ENCODE measurements around the genes SMIM44, CACTIN and EEF2.

- RRBS = no CpG with 5 or more reads among the region's 10 CpGs
These were observed 1.1 kb upstream of the NFIC start for GRCh38 chr19:3365062-3365842.

DNA sequence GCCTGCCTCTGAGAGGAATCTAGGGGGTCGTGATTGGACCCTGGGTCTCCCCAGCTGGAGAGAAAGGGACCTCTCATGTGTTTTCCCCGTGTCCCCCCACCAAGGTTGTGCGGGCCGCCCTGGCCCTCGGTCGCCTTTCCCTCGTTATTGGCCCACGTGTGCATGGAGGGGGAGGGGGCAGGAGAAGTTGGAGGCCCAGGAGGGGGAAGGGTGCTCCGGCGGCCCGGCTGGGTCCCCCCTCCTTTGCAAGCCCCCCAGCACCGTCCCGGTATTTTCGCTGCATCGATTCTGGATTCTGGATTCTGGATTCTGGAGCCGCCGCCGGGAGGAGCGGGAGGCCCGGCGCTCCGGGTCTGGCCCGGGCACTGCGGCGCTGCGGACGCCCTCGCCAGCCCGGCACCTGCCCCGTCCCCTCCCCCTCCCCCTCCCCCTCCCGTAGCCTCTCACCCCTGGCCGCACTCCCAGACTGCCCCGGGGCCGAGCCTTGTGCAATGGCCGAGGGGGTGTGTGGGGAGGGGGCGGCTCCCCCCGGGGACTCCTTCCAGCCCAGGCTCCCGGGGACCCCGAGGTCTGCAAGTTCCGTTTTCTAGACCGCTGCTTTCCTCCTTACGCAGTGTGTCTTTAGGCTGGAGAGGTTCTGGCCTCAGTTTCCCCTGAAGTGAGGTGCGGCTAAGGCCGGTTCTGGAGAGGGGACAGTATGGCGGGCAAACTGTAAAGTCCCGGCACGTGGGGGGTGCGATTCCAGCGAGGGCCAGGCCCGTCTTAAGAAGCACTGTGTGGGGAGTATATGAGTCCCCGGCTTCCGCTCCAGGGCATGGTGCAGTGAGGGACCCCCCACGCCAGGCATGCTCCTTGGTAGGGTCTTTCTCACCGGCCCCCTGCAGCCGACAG is 926 bp downstream of the NFIC start:
- RRBS = 9% methylated on average over 25 of the region's 55 CpGs

- RRBS = 89% methylated on average over 13 of the region's 71 CpGs
These were observed 15.5 kb downstream of the NFIC start for GRCh38 chr19:3381600-3382629.

GRCh38 chr19:3478313-3479494 is 1.6 kb downstream of the SMIM24 start:
- RRBS = 33% methylated on average over 6 of the region's 34 CpGs

DNA sequence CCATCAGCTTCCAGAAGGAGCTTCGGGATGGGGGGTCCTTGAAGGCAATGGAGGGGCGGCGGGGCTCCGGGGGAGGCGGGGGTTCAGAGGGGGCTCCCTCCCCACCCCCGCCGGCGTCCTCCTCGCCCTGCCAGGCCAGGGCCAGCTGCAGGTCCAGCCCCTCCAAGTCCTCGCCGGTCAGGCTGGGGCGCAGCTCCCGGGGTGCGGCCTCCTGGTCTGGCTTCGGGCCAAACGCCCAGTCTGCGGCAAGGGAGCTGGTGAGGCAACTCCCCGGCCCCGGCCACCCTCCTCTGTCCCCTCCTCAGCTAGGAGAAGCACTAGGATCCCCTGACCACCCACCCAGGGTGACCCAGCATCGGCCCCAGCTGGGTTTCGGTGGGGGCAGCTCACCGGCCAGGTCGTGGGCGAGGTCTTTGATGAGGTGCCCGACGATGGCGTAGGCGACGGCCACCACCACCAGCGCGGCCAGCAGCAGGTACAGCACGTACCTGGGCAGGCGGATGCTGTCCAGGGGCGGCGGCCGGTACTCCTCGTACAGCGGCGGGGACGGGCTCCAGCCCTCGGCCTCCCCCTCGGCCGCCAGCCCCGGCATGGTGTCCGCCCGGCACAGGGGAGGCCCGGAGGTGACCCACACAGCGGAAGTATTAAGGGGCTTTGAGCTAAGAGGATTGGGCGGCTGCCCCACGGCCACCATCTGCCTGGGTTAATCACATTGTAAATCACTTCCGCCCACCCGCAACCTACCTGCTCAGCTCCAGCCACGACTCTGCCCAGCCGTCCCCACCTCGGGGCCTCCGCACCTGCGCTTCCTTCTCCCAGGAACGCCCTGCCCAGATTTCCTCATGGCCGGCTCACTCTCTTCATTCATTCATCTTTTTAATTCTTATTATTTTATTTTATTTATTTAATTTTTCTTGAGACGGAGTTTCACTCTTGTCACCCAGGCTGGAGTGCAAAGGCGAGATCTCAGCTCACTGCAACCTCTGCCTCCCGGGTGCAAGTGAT is at the start of gene SMIM44:
Gene SMIM44 (minus strand): TSS at position 630 of the 1,005 bp plus-strand sequence.
- RRBS = 27% methylated on average over 24 of the region's 62 CpGs

GRCh38 chr19:3552746-3553494 is 4.5 kb downstream of the MFSD12 start:
- RRBS = no CpG with 5 or more reads among the region's 16 CpGs

DNA sequence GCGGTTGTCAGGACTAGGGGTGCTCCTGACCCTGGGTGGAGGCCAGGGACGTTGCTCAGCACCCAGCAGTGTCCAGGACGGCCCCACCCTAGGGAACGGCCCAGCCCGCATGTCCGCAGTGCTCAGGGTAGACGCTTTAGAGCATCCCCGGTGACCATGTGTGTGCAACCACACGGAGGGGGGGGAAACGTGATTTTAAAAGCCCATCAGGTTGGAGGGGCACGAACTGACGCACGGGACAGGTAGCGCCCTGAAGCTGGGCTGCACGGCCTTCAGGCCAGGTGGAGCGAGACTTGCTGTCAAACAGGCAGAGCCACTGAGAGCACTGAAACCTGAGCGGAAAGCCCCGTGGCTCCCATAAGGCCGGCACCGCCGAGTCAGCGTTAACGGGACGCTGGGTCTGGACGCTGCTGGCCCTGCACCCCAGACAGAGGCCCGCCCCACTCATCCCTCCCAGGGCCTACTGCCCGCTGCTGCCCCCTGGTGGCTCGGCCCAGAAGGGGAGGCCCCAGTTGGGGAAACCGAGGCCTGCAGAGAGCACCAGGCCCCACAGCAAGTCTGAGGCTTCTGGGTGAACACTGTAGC is 8.2 kb downstream of the CACTIN start:
- RRBS = no CpG with 5 or more reads among the region's 29 CpGs

- RRBS = 1% methylated on average over 22 of the region's 72 CpGs
These were observed at the start of gene CACTIN for GRCh38 chr19:3626563-3627363. Gene CACTIN (minus strand): TSS chr19:3626790.

GRCh38 chr19:3653072-3653685 is 26.6 kb upstream of the CACTIN start:
- RRBS = no CpG with 5 or more reads among the region's 34 CpGs

GRCh38 chr19:3669725-3669958 is 30.6 kb downstream of the PIP5K1C start:
- RRBS = 82% methylated on average over 9 of the region's 14 CpGs

DNA sequence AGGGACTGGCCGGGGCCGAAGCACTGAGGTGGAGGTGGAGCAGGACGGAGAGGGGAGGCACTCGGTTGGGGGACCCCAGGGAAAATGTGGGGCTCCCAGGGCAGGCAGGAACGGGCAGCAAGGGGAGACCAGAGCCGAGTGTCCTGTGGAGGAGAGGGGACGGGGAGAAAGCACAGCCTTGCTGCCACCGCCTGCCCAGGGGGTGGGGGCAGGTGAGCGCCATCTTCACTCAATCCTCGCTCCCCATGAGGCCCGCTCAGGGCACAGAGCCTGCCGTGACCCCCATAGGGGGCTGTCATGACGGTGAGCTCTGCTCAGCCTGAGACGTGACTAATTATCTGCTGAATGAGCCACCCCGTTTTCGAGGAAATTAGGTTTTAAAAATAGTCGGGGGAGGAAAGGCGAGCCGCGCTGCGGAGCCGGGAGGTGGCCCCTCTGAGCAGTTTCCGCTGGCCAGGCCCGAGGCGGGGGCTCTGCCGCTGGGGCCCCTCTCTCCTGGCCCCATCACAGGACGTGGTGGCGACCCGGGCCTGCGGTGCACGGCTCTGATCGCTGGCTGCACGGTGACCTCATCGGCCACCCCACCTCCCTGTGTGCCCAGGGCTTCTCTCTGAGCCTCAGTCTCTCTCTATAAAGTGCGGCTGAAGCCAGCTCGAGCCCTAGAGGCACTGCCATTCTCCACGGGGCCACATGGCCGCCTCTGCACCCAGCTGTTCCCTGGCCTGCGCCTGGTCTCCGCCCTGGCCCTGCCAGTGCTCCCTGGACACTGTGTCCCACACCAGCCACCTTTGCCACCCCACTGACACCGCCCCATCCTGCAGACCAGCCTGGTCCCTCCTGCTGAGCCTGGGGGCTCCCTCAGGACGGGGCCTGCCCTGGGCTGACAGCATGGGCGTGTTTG is 28.5 kb downstream of the PIP5K1C start:
- RRBS = 0% methylated on average over 5 of the region's 43 CpGs

GRCh38 chr19:3688267-3689150 is 11.8 kb downstream of the PIP5K1C start:
- RRBS = 35% methylated on average over 10 of the region's 35 CpGs

DNA sequence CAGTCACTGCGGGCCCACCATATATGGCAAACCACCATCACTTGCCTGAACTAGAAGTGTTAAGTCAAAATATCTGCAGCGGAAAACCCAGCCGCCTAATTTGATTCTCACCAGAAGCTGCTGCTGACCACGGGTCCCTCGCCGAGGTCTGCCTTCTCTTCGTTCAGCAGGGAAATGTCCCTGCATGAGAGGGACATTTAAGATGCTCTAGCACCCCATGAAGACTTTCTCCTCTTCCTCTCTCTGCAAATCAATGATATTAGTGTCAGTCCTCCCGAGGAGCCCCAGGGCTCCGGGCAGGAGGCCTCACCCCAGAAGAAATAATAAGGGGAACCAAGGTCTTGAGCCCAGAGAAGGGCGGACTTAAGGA is 3.0 kb upstream of the MATK start:
- RRBS = no CpG with 5 or more reads among the region's 10 CpGs

GRCh38 chr19:3813500-3814154 is 27.4 kb upstream of the MATK start:
- RRBS = no CpG with 5 or more reads among the region's 20 CpGs

DNA sequence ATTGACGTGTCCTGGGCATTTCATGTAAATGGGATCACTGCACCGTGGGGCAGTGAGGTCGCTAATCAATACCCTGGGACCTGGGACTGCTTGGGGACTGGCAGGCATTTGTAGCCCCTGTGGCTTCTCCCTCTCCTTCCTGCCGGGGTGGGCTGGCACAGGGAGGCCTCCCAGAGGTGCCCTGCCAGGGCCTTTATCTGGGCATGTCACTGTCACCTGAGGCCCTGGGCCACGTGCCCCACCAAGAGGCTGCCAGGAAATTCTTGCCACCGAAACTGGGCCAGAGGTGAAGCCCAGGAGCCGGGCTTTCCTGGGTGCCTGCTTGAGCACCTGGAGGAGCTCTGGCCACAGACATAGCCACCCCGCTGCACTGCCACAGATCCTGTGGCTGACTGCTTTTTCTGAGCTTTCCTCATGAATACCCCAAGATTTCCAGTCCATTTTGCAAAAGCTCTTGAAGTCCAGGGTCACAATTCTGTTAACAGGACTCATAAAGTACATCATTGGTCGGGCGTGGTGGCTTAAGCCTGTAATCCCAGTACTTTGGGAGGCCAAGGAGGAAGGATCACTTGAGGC is 1.7 kb upstream of the NMRK2 start:
- RRBS = no CpG with 5 or more reads among the region's 10 CpGs

GRCh38 chr19:3976840-3977378 is 6.0 kb upstream of the DAPK3 start:
- RRBS = 73% methylated on average over 4 of the region's 17 CpGs

- RRBS = 1% methylated on average over 26 of the region's 93 CpGs
These were observed at the start of gene EEF2 for GRCh38 chr19:3984734-3985752. Gene EEF2 (minus strand): TSS chr19:3985463.

DNA sequence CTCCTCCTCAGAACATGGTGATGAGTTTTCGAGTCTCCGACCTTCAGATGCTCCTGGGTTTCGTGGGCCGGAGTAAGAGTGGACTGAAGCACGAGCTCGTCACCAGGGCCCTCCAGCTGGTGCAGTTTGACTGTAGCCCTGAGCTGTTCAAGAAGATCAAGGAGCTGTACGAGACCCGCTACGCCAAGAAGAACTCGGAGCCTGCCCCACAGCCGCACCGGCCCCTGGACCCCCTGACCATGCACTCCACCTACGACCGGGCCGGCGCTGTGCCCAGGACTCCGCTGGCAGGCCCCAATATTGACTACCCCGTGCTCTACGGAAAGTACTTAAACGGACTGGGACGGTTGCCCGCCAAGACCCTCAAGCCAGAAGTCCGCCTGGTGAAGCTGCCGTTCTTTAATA is 5.4 kb downstream of the PIAS4 start:
- RRBS = no CpG with 5 or more reads among the region's 24 CpGs

- RRBS = 91% methylated on average over 6 of the region's 53 CpGs
These were observed 29.6 kb downstream of the ZBTB7A start for GRCh38 chr19:4036919-4037748.

GRCh38 chr19:4044876-4045296 is 21.8 kb downstream of the ZBTB7A start:
- RRBS = no CpG with 5 or more reads among the region's 22 CpGs

All from non-pigmented ciliary epithelial cell (primary cell).